H7 (cell line): ENCODE data around the gene NUP153.

DNA sequence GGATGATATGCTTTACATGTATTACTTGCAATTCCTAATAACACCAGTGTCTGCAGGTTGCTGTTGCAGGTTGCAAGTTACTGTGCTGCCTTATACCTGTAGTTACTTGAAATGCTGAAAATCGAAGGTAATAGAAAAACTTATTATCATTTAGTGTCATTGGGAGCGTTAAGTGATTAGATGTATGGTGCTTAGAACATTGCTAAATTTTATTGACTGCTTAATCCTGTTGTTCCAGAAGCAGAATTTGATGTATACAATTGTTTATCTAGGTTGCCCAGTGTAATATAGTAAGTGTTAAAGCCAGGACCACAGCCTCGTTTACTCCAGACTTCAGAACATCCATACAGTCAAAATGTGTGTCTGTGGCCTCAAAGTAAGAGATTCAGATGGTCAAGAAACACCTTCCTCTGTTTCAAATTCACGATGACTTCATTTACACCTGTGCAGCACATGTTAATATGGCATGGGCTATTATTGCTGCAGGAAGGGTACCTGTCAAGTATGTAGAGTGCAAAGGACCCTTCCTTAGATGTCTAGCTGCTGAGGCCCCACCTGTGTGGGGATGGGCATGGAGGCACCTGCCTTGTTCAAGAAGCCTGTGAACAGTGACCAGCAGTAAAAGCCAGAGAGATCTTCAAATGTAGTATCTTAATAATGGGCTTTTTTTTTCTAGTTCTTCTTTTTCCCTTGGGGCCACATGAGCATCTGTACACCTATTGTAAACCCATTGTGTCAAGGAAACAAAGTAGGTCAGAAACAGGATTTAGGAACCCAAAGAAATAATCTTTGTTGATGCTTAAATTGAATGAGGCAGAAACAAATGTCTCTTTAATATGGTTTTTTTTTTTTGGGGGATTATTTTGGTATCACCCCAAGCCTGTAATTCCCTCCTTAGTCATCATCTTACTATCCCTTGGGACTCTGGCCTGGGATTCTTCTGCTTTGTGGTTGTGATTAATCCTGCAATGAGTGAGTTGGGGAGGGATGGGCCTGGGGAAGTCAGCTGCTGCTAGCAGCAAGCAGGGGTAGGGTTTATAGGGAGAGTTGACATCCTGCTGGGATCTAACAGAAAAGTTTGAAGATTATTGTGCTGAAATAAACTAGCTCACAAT is 82.8 kb downstream of the JARID2 start:
- RAMPAGE, long total RNA, result no peak

DNA sequence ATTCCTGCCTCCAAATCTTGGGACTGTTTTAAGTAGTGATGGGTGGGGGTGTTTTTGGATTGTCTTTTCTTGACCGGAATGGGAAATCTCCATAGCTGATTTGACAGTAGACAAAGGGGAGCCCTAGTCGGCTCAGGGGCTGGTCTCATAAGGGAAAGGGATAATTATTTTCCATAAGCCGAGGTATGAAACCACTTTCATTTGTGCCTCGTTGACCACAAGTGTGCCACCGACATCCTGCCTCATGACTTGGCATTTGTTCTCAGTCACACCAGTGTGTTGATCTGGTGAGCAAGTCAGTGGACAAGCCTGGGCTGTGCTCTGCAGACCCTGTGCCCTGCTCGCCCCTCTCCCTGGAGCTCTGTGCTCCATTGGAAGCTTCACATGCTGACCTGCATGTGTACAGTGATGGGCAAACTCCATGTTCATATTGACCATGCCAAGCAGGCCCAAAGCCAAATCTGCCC is 158.0 kb downstream of the JARID2 start:
- RAMPAGE, long total RNA, result no peak

- RAMPAGE, long total RNA, result no peak
Observed at GRCh38 chr6:15414365-15414854, 168.5 kb downstream of the JARID2 start.

DNA sequence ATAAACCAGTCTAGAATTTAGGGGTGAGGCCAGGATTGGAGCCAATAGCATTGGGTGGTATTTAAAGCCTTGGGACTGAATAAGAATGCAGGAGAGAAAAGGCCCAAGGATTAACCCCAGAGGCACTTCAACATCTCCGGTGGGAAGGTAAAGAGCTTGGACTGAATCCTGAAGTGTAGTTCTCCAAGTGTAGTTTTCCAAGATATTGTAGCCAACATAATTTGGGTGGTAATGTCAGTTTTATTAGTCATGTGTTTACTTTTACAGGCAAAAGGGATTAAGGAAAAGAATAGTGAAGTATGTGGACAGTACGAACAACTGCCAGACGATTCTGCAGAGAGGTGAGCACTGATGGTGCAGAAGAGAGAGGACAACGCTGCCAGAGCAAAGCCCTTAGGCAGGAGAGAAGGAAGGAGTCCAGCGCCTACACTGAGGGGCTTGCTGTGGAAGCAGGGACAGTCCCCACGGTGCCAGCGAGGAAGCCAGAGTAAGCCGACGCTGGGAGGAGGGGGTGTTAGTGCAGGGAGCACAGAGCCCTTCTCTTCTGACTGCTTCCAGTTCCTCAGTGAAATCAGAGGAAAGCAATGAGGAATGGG is 85.0 kb downstream of the DTNBP1 start:
- RAMPAGE, long total RNA, result no peak

DNA sequence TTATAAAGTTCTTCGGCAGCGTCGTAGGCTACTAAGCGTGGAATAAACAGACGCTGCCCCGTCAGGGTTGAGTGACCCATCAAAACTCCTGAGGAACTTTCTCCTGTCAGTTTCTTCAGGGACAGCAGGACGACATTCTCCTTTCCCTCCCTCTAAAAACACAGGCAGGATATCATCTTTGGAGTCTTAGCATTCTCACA is 28.8 kb upstream of the DTNBP1 start:
- RAMPAGE, long total RNA, result no peak

DNA sequence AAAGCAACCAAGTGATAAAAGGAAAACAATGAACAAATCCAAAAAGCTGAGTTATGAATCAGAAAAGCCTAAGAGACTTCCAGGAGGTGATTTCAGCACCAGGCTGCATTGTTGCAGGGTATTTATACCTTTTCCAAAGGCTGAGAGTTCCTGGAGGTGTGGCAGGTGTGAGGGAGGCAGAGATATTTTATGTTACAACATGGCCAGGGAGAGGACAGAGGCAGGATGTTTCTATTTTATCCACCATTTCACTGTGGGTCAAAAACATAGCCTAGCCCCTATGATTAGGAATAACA is 64.6 kb upstream of the DTNBP1 start:
- RAMPAGE, long total RNA, result no peak

GRCh38 chr6:16137699-16139073 is 9.3 kb downstream of the MYLIP start:
- RAMPAGE, long total RNA, result no peak

DNA sequence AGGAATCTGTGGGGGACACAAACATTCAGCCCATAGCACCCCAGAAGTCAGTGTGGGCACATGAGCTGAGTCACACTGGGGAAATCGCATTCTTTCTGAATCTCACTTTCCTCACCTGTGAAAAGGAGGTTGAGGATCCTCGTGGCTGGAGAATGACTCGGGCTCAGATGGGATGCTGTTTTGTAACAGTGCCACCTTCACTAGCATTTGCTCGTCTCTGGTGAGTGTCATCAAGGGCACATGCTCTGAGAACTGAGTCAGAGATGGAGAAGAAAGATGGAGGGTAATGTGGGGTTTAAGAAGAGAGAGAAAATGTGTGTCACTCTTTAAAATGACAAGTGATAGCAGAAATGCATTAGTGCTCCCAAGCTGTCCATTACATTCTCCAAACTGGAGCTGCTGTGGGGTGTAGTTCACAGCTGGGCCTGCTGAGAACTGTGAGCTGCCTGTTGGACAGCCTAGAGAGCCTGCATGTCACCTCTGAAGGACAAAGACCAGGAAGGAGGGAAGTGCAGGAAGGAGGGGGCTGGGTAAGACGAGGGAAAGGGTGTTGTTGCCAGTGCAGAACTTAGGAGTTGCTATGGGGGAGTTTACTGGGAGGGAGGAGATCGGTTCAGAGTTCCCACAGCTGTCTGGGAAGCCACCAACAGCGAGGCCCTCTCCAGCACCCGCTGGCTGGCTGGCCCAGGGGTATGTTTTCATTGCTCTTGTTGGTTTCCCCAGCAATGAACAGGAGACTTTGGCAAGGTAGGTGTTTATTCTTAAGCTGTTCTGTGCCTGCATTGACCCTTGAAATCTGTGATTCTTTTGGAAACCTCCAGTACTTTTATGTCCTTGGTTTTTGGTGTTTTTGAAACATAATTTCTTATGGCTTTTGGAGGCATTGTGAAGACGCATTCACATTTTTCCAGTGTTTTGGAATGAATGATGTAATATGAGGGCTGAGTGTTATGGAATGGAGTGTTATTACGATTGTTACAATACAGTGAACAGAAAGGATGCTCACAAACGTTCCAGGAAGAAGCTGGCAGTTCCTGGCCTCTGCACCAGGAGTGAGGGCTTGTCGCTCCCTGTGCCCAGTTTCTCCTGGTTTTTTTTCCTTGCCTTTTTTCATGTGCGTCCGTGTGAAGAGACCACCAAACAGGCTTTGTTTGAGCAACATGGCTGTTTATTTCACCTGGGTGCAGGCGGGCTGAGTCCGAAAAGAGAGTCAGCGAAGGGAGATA is 19.9 kb downstream of the GMPR start:
- RAMPAGE, long total RNA, result no peak

- RAMPAGE, long total RNA, result start-site peak on the minus strand at chr6:16264549-16264575, 102 reads
Observed at GRCh38 chr6:16263816-16265038, 25.8 kb downstream of the GMPR start.

DNA sequence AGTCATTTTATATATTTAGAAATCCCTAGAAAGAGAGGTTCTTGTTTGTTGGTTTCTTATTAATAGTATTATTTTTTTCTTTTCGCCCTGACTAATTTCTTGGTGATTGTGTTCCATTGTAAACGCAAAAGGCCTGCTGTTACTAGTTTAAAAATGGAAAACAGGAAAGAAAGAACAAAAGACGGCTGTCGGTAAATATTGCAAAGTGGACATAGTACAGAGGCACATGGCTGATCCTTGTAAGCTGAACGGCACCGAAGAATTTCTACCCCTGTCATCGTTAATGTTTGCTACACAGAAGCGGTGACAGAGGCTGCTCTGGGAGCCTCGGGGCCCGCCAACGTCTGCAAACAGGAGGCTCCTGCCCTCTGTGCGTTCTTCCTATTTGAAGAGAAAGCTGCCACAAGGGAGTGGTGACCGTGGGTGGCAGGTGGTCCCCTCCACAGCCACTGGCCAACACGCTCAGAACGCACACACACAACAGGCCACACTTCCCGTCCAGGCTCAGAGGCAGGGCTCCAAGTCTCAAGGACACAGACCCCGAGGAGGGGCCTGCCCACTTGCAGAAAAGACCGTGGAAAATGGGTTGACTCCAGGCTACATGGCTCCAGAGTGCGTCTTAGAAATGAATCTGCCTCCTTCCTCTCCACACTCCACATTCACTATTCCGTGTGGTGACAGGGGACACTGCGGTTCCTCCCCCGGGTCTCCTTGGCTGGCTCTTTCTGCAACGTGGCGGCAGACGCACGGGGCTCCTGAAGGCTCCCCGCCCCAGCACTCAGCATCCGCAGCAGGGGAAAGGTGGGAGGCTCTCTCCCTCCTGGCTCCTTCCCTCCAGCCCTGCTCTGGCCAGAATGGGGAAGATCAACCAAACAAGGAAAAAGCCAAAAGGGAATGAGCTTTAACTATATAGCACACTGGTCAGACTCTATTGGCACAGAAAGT is 64.5 kb downstream of the GMPR start:
- RAMPAGE, long total RNA, result no peak

- RAMPAGE, long total RNA, result no peak
Observed at GRCh38 chr6:16344650-16345399, 106.4 kb downstream of the GMPR start.

DNA sequence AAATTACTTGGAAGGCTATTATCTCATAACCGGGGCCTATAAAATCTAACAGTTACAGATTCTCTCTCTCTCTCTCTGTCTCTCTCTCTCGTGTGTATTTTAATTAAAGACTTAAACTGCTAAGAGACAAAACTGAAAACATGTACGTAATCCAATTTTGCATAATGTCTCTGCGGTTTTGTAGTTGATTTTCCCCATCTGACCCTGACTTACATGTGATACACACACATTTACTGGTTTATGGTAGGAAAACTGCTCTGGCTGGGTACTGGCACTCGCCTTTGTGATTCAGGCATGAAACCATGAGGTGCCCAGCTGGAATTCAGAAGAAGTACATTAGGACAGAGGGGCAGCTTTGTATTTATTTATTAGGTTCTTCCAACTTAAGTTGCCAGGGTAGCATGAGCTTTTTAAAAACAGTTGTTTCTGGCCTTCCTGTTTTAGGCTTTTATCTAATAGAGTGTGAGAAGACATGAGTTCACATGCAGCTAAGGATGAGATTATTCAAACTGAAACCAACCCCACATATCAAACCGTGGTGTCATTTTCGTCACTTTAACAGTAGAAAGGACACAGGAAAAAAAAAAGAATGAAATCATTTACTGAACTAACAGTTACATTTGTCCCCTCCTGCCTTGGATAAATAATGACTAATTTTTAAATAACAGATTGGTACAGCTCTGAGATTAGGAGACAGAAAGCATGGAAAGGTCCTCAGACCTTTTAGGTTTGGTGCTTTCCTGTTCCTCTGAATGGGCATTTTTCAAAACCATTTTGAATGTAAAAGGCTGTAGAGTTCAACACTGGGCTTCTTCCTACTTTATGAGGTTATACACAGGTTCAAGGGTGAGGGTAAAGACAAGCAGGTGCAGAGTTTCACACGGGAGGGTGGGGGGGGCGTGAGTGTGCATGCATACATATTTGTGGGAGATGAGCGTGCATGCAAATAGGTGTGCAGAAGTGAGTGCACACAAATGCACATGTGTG is 182.7 kb downstream of the GMPR start:
- RAMPAGE, long total RNA, result no peak

- RAMPAGE, long total RNA, result no peak
Observed at GRCh38 chr6:16541490-16541936, 219.7 kb downstream of the ATXN1 start.

DNA sequence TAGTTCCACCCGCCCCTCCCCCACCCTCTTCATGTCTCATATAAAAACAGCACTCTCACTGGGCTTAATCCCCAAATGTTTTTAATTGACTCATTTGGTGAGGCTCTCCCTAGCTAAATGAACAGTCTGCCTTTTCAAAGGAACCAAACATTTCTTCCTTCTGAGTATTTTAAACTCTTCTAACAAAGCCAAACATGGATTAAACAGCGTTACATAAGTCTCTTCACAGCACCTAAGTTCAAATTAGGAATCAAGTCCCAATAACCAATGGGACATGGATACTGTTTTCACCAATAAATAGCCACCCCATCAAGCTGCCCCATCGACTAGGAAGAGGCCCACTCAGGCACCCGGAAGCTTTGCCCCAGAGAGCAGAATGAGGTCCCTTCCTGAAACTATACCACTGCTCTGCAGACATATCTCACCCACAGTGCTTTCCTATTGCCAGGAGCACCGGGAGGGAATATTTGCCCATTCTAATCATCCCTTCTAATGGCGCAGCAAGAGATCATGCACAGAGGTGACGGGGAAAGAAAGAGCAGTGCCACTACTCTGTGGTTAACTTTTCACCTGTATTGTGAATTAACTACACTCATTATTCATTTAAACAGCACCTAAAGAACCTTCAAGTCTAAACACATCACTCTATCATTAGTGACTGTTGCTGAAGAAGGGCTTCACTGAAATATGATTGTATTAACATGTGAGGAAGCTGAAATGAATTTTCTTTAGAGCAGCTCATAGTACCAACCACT is 63.5 kb downstream of the ATXN1 start:
- RAMPAGE, long total RNA, result no peak

GRCh38 chr6:16724922-16725598 is 36.2 kb downstream of the ATXN1 start:
- RAMPAGE, long total RNA, result no peak

DNA sequence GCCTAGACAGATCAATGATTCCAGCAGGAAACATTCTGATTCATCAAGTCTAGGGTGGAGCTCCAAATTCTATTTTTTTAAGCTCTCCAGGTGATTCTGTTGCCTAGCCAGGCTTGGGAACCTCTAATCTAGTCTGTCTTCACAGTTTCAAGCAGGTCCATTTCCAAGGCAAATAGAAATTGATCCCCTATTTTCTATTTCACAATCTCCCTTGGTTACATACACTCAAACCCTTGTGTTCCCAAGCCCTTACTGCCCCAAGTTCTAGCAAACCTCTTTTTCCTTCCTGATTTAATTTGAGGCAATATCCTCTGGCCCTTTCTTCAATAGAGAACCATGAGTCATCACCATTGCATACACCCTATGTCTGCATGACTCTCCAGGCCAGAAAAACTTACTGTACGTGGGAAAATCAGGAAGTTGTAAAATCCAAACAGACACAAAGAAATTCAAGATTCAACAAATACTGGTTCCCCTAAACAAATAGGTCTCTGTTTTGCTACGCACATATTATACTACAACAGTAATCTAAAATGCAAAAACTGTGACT is 8.8 kb downstream of the ATXN1 start:
- RAMPAGE, long total RNA, result no peak

DNA sequence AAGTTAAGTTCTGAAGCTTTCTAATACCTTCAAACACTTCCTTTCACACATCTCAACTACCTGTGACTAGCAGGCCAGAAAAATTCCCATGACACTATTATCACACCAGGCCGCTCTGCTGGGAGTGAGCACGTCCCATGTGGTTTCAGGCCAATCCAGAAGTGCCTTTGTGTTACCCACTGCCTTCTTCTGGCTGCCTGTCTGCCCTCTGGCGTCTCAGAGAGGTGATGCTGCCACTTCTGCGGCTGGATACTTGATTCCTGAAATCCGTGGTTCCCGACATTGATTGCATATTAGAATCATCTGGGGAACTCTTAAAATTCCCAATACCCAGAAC is 65.5 kb downstream of the STMND1 start:
- RAMPAGE, long total RNA, result no peak

- RAMPAGE, long total RNA, result no peak
Observed at GRCh38 chr6:17289473-17290161, 8.5 kb downstream of the RBM24 start.

DNA sequence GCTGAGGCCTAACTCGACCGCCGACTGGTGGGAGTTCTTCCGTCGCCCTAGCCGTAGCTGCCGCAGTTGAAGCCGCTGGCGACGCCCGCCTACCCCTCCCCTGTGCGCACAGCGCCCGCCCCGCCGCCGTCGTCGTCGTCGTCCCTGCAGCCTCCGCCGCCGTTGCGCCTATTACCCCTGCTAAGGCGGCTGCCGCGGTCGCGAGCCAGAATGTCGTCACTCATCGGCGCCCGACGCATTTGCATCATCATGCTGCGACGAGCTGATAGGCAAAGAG is at the start of gene NUP153:
NUP153 (minus strand) TSS at position 212 of the 277 bp plus-strand sequence.
- RAMPAGE, long total RNA, result no peak

GRCh38 chr6:17830980-17831471 is 124.3 kb upstream of the NUP153 start:
- RAMPAGE, long total RNA, result no peak